Hepatocyte (in vitro differentiated cells and primary cell): ENCODE data around the gene ARHGEF3.

GRCh38 chr3:53193337-53193944 is 32.4 kb downstream of the PRKCD start:
- RAMPAGE, long total RNA: no peak
- RRBS: 85% methylated on average over 4 of the region's 11 CpGs

DNA sequence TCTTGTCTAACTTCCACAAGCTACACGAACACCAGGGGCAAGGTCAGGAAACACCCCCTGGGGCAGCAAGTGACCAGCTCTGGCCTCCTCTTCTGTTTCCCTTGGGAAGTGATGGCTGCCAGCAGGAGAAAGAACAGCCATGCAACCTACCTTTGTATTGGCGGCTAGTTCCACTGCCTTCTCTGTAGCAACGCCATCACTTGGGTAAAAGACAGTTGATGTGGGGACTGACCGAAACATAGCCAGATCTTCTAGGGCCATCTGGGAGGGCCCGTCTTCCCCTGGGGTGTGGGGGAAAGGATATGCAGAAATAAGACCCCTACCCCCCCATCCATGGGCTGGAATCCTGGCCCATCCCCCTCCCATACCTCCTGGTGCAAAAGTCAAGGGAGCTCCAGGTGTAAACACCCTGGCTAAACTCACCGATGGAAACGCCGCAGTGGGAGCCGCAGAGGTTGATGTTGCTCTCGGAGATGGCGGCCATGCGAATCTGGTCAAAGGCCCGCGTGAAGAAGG is 26.9 kb downstream of the TKT start:
- RAMPAGE, long total RNA: no peak
- RRBS: no CpG with 5 or more reads among the region's 14 CpGs

DNA sequence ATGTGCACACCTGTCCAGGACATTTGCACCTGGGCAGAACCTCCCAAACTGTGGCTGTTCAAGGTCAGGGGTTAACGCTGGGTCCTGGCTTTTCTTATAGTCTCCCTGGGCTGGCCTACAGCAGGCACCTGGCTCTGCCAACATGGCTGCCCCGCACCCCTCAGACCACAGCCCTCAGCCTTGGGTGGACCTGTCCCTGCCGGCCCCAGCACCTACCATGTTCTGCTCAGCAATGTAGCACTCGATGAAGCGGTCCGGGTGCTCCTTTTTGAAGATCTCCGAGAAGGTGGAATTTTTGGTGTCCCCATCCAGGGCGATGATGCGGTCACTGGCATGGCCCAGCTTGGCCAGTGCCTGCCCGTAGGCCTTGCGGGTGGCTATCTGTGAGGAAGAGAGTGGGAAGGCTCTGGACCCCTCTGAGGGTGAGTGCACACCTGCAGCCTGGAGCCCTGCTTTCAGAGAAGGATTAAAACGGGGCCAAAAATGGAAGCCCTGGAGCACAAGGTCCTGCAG is 25.5 kb downstream of the TKT start:
- RAMPAGE, long total RNA: no peak
- RRBS: 97% methylated on average over 4 of the region's 12 CpGs

GRCh38 chr3:53231050-53231792 is 24.6 kb downstream of the TKT start:
- RAMPAGE, long total RNA: no peak
- RRBS: no CpG with 5 or more reads among the region's 12 CpGs

DNA sequence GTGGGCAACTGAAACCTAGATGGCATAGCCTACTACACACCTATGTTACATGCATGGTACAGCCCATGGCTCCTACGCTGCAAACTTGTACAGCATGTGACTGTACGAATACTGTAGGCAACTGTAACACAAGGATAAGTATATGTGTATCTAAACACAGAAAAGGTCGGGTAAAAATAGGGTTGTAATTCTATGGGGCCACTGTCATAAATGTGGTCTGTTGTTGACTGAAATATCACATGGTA is 27.0 kb upstream of the TKT start:
- RAMPAGE, long total RNA: no peak
- RRBS: no CpG with 5 or more reads among the region's 3 CpGs

DNA sequence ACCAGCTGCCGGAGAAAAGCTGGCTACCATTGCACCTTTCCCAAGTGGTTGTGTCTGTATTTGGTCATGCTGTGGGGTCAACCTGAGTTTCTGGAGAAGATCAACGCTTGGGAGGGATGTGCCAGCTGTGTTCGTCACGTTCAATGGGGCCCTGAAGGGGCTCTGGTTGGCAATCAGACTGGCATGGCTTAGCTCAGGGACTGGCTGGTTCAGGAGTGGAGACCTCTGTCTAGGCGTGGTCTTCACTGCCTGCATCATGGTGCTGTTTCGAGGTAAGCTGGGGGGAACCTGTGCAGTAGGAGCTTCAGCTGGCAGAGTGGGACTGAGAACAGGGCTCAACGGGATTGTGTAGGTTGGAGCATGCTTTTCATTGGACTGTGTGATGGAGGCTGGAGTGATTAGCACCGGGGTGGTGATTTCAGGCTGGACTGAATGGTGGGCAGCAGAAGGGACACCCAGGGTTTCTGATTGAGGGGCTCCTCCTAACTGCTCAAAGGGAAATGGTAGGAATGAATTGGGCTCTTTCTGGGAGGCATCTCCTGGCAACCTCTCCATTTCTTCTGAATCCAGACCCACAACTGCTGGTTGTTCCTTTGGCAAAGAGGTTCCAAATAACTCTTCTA is 36.5 kb upstream of the TKT start:
- RAMPAGE, long total RNA: no peak
- RRBS: no CpG with 5 or more reads among the region's 8 CpGs

GRCh38 chr3:53320514-53321234 is 26.7 kb downstream of the DCP1A start:
- RAMPAGE, long total RNA: no peak
- RRBS: no CpG with 5 or more reads among the region's 5 CpGs

GRCh38 chr3:53844170-53845345 is 1.7 kb downstream of the CHDH start:
- RAMPAGE, long total RNA: no peak
- RRBS: no CpG with 5 or more reads among the region's 11 CpGs

DNA sequence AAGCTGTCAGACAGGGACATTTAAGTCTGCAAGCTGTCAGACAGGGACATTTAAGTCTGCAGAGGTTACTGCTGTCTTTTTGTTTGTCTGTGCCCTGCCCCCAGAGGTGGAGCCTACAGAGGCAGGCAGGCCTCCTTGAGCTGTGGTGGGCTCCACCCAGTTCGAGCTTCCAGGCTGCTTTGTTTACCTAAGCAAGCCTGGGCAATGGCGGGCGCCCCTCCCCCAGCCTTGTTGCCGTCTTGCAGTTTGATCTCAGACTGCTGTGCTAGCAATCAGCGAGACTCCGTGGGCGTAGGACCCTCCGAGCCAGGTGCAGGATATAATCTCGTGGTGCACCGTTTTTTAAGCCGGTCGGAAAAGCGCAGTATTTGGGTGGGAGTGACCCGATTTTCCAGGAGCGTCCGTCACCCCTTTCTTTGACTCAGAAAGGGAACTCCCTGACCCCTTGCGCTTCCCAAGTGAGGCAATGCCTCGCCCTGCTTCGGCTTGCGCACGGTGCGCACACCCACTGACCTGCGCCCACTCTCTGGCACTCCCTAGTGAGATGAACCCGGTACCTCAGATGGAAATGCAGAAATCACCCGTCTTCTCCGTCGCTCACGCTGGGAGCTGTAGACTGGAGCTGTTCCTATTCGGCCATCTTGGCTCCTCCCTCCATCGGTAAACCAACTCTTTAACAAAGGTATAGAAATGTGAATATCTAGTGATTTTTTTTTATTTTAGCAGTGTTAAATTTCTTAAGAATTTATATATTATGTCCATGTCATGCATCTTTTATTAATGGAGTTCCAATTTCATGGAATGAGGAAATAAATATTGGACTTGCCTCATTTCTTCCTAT is 35.7 kb upstream of the SELENOK start:
- RAMPAGE, long total RNA: no peak
- RRBS: no CpG with 5 or more reads among the region's 30 CpGs

- RAMPAGE, long total RNA: no peak
- RRBS: no CpG with 5 or more reads among the region's 8 CpGs
Measured at GRCh38 chr3:54243469-54244011, 121.2 kb downstream of the CACNA2D3 start.

GRCh38 chr3:54625941-54626569 is 301.8 kb downstream of the LRTM1 start:
- RAMPAGE, long total RNA: no peak
- RRBS: no CpG with 5 or more reads among the region's 32 CpGs

DNA sequence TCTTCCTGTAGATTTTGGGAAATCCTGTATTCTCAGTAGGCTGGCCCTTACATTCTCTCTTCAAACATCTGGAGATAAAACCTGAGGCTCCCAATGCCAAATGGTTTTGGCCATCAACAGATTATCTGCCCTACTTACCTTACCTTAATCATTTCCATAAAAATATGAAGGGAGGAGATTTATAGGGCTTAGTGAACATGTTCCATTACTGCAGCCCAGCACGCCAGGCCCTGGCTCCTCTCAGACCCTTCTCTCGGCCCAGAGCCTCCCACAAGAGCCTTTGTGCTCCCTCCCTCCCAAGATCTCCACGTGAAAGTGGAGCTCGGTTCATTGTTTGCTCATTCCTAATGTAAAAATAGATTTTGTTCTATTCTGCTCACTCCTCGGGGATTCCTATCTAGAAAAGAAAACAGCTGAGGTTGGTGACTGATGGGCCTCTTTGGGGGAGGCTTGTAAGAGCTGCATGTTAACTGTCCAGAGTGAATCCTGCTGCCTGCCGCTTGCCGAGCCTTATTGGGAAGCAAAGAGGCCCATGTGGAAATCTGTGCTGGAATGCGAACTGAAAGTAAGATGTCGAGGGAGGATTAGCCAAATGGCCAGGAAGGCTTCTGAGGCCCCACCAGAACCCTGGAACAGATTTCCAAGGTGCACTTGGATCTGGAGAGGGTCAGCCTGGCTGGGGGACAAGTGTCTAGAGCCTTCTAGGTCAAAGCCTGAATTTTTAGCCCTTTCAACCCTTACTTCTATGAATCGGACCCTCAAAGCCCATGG is 267.2 kb downstream of the LRTM1 start:
- RAMPAGE, long total RNA: no peak
- RRBS: no CpG with 5 or more reads among the region's 10 CpGs

DNA sequence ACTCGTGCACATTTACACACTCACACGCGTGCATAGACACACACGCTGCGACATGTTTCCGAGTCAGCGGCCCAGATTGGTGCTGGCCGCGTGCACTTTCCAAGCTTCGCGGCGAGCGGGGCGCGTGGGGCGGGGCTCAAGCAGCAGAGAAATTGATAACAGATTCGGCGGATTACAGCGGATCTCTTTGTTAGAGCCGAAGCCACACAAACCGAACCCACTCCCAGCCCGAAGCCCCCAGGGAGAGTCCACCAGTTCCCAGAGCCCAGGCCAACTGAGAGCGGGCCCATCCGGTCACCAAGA is 4.2 kb downstream of the WNT5A start:
- RAMPAGE, long total RNA: no peak
- RRBS: no CpG with 5 or more reads among the region's 24 CpGs

DNA sequence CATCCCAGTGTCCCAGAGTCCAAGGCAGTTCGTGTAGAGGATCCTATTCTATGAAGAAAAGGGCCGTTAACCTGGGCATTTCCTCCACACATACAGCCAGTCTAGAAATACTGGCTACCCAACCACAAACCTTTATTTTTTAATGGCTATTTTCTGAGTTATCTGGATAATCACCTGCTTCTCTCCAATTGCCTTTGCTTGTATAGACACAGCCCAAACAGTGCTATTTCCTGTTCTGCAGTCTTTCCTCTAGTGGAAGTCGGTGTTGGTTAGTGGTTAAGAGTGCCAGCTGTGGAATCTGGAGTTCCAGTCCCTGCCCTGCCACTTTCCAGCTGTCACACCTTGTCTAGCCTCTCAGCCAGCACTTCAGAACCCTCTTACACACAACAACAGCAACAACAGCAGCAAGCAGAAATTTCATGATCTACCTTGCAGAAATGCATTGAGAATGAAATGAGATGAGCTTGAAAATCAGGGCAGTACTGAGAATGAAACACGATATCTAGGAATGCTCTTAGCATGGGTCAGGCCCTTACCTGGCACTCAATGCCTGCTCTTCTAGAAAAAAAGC is 3.1 kb upstream of the WNT5A start:
- RAMPAGE, long total RNA: no peak
- RRBS: no CpG with 5 or more reads among the region's 4 CpGs

- RAMPAGE, long total RNA: no peak
- RRBS: no CpG with 5 or more reads among the region's 4 CpGs
Measured at GRCh38 chr3:55615939-55616483, 128.9 kb upstream of the WNT5A start.

DNA sequence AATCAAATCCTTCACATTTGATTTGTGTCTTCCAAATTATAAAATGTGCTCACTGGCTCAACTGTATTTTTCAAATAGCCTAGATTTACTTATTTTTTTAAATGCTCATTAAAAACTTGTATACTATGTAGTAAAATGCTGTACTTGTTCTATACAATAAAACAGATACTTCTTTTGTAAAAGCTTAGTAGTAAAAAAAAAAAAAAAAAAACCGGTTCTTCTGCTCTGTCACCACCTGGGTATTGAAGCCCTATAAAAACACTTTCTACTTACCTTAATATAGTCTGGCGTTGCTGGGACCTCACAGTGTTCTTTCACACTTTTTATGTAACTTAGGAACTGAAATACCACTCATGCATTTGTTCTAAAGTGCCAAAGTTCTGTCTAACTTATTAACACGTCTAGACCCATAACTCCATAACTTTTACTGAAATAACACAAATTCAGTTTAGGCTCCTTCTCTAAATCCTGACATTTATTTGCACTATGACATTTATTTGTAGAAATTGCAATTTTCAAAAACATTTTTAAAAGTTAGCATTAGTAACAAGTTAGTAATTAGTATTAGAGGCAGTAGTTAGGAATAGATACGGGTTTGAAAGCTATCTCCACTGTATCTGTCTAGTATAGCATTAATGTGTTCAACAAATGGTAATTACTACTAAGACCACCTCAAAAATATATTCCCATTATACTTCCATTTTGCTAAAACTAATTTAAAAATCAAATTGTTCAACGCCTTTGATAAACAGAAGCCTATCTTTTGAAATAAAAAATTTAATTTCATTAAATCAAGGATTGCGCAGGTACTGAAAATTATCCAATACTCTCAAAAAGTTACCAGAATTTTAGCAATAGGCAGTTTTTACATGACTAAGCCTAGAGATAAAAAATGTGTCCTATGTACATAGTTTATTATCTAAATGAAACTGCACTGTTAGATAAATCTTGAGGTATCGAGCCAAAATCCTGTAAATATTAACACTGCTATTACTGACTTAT is 61.1 kb downstream of the TASOR start:
- RAMPAGE, long total RNA: no peak
- RRBS: no CpG with 5 or more reads among the region's 7 CpGs

DNA sequence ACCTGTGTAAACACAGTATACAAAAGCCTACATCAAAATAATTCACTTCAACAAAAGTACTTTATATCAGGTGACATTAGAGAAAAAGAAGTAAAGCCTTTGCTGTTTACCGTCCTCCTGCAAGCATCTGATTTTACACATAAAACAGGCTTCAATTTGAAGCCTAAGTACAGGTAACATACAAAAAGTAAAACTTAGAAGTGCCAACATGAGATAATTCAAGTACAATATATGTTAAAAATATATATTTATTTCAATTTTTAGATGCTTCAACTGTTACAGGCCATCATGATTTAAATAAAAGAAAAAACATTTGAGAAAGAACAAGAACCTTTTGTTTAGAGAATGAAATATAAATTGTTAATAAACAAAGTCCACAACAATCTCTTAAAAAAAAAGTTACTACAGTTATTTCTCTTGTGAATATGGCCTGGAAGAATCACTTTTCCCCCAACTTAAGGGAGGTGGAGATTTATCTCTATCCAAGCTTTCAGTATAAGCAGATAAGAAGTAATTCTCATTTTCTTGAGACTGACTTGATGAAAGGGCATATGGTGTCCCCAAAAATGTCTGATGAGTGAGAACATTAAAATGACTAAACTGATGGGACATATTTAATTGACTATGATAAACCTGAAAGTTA is 60.3 kb downstream of the TASOR start:
- RAMPAGE, long total RNA: no peak
- RRBS: no CpG with 5 or more reads among the region's 1 CpG

GRCh38 chr3:56722240-56722486 is 39.1 kb upstream of the TASOR start:
- RAMPAGE, long total RNA: no peak
- RRBS: no CpG with 5 or more reads among the region's 3 CpGs

DNA sequence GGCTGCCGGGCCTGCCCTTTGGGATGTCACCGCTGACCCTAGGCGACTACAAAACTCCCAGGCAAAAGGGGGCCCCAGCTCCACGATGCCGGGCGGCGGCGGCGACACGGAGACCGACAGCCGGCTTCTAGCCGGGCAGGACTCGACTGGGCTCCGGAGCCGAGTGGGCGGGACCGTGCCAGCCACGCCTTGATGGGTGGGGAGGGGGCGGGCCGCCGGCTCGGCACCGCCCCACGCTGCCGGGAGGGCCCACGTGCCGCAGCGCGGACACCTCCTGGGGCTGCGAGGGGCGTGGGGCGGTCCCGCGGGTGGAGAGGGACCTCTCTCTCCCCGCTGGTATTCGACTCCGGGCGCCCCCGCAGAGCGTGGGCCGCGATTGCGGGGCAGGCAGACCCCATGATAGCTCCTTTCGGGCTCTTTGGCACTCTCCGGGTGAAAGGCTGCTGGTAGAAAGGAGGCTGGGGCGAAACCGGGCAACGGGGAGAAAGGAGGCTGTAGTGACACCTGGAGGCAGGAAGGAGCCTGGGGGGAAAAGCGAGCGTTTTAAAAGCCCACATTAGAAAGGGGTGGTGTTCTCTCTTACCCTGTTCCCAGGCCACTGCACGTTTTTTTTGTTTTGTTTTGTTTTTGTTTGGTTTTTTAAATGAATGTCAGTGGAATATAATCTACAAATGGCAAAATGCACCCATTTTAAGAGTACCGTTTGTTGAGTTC is at the start of gene ARHGEF3:
ARHGEF3 (minus strand) TSS at position 148 of the 714 bp plus-strand sequence.
- RAMPAGE, long total RNA: no peak
- RRBS: 2% methylated on average over 28 of the region's 53 CpGs

DNA sequence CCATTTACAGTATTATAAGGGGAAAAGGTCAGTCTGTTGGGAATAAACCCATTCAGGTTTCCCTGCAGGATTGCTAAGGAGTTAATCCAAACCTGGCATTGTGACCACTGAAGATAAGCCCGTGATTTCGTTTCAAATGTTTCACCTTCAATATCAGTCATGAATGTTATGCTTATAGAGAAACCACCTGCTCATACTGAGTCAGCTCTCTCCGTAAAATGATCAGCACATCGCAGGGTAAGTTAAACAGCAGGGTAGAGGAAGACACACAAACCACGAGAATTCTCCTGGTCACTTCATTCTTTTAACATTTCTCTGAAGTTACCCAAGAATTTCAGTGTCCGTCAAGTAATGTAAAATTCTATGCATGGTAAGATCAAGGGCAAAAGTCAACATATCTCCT is 67.4 kb upstream of the ARHGEF3 start:
- RAMPAGE, long total RNA: no peak
- RRBS: no CpG with 5 or more reads among the region's 6 CpGs